Pericardium fibroblast (primary cell): Measurements from ENCODE around the gene B3GNTL1.

DNA sequence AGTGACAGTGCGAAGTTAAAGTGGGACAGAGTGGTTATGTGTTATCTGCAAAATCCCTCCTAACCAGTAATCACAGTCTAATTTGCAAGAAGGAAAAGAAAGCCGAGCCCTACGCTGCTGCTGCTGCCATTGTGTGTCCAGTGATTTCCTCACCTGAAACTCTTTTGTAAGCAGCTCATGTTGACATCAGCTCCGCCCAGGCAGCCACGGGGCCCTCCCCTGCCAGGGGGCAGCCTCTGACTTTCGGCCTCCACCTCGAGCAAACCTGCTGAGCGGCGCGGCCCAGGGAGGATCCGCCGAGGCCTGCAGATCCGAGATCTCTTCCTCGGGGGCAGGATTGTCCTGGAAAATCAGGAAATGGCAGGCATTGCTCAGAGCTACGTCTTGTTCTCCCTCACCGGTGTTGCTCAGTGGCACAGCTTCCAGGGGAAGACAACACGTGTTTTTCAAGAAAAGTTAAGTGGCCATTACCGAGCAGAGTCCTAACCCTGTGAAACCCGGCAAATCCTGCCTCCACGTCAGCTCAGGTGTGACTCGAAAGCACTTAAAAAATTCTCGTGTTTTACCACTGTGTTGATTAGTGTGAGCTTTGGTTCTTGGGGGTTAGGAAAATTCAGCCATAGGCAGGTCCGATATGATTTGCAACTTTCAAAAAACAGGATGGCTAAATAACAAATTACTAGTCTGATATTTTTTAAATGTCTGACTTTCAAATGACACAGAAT lies 35.7 kb upstream of the ZNF750 start:
- RAMPAGE, long total RNA = no peak

DNA sequence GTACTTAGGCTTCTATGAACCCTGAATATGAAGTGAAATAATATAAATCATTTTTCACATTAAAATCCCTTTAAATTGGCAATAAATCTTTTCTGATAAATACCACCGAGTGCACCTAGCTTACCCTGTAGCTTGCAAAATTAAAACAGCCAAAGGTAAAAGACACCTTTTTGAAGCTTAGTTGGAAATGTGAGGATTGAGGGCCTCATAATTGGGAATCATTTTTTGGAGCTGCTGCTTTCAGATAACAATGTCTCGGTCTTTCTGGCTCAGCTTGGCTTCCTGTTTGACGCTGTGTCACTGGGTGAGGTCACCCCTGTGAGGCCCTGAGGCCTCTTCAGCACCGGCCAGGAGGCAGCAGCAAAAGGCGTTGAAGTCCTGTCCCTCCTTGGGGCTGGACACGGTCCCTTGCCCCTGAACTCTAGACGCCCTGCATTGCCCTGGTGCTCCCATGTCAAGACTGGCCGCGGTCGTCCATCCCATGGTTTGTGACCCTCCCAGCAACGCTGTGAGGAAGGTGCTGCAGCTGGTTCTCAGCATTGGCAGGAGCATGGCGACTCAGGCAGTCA lies 46.0 kb upstream of the ZNF750 start:
- RAMPAGE, long total RNA = no peak

- RAMPAGE, long total RNA = no peak
Observed at GRCh38 chr17:82941682-82942120, 101.9 kb upstream of the ZNF750 start.

DNA sequence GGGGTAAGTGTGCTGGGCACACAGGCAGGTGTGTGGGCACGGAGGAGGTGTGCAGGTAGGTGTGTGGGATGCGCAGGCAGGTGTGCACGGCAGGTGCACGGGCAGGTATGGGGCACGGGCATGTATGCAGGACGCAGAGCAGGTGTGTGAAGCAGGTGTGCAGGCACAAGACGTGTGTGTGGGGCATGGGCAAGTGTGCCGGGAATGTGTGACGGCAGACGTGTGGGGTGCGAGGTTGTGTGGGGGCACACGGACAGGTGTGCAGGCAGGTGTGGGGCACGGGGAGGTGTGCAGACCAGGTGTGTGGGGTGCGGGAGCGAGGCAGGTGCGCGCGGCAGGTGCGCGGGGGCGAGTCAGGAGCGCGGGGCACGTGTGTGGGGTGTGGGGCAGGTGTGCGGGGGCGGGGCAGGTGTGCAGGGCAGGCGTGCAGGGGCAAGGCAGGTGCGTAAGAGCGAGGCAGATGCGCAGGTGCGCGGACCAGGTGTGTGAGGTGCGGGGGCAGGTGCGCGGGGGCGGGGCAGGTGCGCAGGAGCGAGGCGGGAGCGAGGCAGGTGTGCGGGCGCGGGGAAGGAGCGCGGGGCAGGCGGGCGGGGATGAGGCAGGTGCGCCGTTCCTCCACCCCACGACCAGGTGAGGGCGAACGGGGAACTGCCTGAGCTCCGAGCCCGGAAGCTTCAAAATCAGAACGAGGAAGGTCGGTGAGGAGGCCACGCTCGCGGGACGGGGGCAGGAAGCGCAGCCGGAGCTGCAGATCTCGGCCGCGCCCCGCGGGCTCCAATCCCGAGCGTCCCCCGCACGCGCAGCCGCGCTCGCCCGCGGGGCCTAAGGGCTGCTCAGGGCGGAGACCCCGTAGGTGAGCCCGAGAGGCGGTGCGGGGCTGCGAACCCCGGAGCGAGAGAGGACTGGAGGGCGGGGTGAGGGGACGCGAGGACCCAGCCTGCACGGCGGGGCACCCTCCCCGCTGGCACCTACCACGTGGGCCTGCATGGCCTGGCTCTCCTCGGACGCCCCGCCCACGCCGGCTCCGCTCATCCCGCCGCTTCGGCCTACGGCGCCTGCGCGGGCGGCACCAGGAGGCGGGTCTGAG lies at the start of gene B3GNTL1:
B3GNTL1 (minus strand) TSS at position 1,006 of the 1,087 bp plus-strand sequence.
- RAMPAGE, long total RNA = no peak

DNA sequence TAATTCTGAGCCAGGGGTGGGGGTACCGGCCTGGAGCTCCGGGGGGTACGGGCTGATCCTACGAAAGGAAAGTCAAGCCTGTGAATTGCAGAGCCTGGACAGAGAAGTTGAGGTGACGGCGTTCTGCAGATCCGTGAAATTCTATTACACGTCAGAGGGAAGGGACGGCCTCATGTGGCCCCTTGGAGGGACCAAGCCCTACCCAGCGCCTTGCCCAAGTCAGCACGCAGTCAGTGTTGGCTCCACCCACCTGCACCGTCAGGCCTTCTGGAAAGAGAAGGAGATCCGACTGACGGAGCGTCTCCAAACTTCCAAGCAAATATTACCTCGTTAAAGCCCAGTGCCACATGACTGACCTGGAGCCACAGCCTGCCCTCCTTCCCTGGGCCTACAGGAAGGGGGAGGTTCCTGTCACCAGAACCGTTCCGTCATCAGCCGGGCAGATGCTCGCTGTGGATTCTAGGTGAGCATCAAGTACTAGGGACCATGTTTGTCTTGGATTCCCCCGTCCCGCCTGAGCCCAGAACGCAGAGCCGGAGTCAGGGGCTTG lies 5.0 kb upstream of the B3GNTL1 start:
- RAMPAGE, long total RNA = no peak

DNA sequence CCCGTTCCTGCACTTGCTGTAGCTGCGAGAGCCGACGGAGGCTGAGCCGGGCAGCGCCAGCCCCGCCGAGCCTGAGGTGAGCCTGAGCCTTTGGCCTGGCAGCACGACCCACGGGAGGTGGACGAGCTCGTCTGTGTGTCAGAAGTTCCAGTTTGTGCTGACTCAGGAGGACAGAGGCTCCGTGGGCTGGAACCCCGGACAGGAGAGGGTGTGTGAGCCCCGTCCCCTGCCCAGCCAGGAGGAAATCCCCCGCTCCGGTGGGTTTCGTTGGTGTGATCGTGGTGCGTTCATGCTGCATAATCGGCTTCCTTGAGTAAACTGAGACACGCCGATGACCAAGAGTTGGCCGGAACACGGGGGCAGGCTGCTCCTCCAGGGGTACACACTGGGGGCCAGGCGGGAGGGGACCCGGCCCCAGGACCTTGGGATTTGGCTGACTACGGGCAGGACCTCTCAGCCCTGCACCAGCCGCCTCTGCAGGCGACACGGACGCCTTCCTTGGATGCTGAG lies 8.4 kb downstream of the METRNL start:
- RAMPAGE, long total RNA = no peak

GRCh38 chr17:83089214-83090202 lies 10.1 kb downstream of the METRNL start:
- RAMPAGE, long total RNA = no peak

GRCh38 chr17:83124534-83125227 lies 45.3 kb downstream of the METRNL start:
- RAMPAGE, long total RNA = no peak

- RAMPAGE, long total RNA = no peak
Observed at GRCh38 chr17:83184153-83184598, 104.8 kb downstream of the METRNL start.